IMR-90 (cell line): ENCODE measurements around the gene CEBPB.

DNA sequence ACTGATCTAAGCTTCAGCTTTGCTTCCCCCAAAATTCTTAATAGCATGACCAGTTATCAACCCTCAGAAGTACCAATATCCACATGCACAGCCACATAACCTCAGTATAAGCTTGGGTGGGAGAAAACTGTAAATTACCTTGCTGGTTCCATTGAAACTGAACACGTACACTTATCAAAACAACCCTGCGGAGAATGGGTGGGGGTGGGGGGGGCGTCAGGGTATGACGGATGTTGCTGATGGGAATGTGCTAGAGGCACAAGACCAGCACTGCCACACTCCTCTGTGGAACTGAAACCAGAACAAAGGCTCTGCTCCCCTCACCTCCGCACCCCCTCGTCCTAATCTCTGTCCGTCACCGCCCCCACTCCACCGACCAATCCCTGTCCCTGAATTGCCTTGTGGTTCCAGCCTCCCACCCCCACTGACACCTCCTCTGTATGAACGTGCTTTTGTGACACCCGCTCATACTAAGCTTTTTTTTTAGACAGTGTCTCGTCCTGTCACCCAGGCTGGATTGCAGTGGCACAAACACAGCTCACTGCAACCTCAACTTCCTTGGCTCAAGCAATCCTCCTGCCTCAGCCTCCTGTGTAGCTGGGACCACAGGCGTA, 45.2 kb downstream of the B4GALT5 start:
- RRBS: no CpG with 5 or more reads among the region's 13 CpGs
CAGE:
- cytosol, long polyA plus RNA: no peak
- long polyA plus RNA: no peak
- nucleus, long polyA plus RNA: no peak

GRCh38 chr20:49669010-49669405, 44.7 kb downstream of the B4GALT5 start:
CAGE:
- cytosol, long polyA plus RNA: no peak
- long polyA plus RNA: no peak
- nucleus, long polyA plus RNA: no peak

- RRBS: no CpG with 5 or more reads among the region's 10 CpGs
CAGE:
- cytosol, long polyA plus RNA: no peak
- long polyA plus RNA: no peak
- nucleus, long polyA plus RNA: no peak
These were observed 22.6 kb downstream of the B4GALT5 start for GRCh38 chr20:49690808-49691695.

DNA sequence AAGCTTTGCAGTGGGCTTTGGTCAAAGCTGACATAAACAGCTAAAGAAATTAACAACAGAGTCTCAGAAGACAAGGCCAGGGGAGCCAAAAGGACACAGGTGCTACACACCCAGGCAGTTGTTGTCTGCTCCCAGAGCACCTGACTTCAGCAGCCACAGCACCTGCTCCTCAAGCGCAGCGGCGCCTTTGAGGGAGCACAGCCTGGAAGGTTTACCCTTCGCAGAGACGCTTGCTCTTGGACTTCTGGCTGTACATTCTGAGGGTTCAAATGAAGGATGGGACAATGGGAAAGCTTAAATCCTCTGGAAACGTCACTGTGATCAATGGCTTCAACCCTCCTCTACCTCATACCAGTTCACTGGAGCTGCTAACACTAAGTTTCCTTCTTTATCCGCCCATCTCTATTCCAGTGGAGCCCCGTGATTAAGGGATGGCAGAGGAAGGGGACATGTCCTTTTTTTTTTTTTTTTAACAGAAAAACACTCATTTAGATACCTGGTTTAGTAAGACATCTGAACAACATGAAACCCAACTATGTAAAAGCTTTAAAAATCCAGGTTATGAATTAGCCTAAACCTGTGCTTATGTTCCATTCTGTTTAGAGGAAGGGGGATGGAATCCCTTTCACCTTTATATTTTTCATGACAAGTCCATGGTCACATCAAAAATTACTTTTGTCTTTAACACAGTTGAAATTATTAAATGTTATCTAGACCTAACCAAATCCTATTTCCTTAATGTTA, 16.4 kb downstream of the B4GALT5 start:
- RRBS: no CpG with 5 or more reads among the region's 8 CpGs
CAGE:
- cytosol, long polyA plus RNA: no peak
- long polyA plus RNA: no peak
- nucleus, long polyA plus RNA: no peak

DNA sequence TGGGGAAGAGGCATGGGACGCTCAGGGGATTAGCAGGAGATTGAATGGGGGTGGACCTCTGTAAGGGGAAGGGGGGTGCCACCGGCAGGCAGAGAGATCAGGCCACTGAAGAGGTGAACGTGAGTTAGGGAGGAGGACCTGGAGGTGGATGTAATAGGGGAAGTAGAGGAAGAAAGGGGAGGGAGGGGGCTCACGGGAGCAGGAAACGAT, 921 bp downstream of the B4GALT5 start:
- RRBS: no CpG with 5 or more reads among the region's 5 CpGs
CAGE:
- cytosol, long polyA plus RNA: no peak
- long polyA plus RNA: no peak
- nucleus, long polyA plus RNA: no peak

GRCh38 chr20:49713062-49713816, 439 bp downstream of the B4GALT5 start:
- RRBS: 2% methylated on average over 68 of the region's 80 CpGs
CAGE:
- cytosol, long polyA plus RNA: no peak
- long polyA plus RNA: no peak
- nucleus, long polyA plus RNA: no peak

GRCh38 chr20:49717504-49718161, 4.0 kb upstream of the B4GALT5 start:
- RRBS: no CpG with 5 or more reads among the region's 6 CpGs
CAGE:
- cytosol, long polyA plus RNA: no peak
- long polyA plus RNA: no peak
- nucleus, long polyA plus RNA: no peak

GRCh38 chr20:49886407-49887123, 28.8 kb downstream of the SPATA2 start:
- RRBS: no CpG with 5 or more reads among the region's 29 CpGs
CAGE:
- cytosol, long polyA plus RNA: no peak
- long polyA plus RNA: no peak
- nucleus, long polyA plus RNA: no peak

- RRBS: no CpG with 5 or more reads among the region's 12 CpGs
CAGE:
- cytosol, long polyA plus RNA: no peak
- long polyA plus RNA: no peak
- nucleus, long polyA plus RNA: no peak
These were observed 28.1 kb downstream of the SPATA2 start for GRCh38 chr20:49887124-49887681.

- RRBS: no CpG with 5 or more reads among the region's 17 CpGs
CAGE:
- cytosol, long polyA plus RNA: no peak
- long polyA plus RNA: no peak
- nucleus, long polyA plus RNA: no peak
These were observed 1.8 kb downstream of the SPATA2 start for GRCh38 chr20:49913302-49914162.

DNA sequence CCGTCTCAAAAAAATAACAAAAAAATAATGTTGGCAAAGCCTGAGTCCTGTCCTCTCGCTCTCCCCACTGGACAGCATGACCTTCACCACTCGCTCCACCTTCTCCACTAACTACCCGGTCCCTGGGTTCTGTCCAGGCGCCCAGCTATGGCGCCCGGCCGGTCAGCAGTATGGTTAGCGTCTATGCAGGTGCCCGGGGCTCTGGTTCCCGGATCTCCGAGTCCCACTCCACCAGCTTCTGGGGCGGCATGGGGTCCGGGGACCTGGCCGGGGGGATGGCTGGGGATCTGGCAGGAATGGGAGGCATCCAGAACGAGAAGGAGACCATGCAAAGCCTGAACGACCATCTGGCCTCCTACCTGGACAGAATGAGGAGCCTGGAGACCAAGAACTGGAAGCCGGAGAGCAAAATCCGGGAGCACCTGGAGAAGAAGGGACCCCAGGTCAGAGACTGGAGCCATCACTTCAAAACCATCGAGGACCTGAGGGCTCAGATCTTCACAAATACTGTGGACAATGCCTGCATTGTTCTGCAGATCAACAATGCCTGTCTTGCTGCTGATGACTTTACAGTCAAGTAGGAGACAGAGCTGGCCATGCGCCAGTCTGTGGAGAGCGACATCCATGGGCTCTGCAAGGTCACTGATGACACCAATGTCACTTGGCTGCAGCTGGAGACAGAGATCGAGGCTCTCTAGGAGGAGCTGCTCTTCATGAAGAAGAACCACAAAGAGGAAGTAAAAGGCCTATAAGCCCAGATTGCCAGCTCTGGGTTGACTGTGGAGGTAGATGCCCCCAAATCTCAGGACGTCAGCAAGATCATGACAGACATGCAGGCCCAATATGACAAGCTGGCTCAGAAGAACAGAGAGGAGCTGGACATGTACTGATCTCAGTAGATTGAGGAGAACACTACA, 20.7 kb downstream of the RNF114 start:
- RRBS: 100% methylated on average over 2 of the region's 24 CpGs
CAGE:
- cytosol, long polyA plus RNA: no peak
- long polyA plus RNA: no peak
- nucleus, long polyA plus RNA: no peak

DNA sequence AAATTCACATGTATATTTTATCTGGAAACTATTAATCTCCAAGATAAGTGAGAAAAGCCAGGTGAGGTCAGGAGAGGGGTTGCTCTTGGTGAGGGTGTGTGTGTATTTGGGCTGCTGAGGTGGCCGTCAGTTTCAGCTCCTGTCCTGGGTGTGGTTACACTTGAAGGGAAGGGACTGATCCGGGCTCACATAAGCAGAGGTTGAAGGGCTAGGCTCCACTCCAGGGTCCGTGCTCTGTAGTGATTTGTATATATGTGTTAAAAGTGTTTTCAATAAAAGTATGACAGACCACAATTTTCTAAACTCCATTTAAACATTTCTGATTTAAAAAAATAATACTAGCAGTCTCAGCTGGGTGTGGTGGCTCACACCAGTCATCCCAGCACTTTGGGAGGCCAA, 13.5 kb upstream of the SNAI1 start:
- RRBS: no CpG with 5 or more reads among the region's 3 CpGs
CAGE:
- cytosol, long polyA plus RNA: no peak
- long polyA plus RNA: no peak
- nucleus, long polyA plus RNA: no peak

GRCh38 chr20:50026871-50027184, 44.0 kb downstream of the SNAI1 start:
- RRBS: no CpG with 5 or more reads among the region's 2 CpGs
CAGE:
- cytosol, long polyA plus RNA: no peak
- long polyA plus RNA: no peak
- nucleus, long polyA plus RNA: no peak

DNA sequence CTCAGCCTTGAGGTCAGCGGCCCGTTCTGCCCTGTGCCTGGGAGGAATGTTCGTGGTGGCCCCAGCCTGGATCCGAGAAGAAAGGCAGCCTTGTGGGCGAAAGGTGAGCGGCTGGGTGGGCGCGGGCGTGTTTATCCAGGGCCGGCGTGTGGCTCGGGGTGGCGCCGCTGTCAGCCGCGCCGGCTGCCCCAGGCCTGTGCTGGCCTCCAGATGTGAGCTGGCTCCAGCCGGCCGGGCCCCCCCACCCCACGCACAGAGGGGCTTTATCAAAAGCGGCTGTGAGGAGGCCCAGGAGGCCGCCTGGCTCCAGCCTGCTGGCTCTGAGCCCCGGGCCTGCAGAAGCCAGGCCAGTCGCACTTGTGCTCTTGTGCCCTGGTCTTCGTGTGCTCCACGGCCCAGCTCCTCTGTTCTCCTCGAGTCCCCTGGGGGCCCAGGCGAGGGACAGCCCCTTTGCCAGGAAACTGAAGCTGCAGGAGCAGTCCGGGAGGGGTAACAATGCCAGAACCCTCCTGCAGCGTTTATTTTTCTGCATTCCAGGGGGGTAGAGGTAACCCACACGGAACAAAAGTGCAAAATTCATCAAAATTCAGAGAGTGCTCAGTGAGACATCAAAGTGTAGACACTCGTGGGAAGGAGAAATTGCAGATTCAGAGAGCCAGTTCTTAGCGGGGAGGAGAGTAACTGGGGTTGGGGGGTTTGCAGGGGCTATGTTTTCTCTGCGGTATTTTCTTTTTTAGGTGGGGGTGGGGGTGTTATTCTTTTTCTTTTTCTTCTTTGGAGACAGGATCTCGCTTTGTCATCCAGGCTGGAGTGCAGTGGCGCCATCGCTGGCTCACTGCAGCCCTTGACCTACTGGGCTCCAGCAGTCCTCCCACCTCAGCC, 57.8 kb downstream of the UBE2V1 start:
- RRBS: 10% methylated on average over 13 of the region's 37 CpGs
CAGE:
- cytosol, long polyA plus RNA: no peak
- long polyA plus RNA: no peak
- nucleus, long polyA plus RNA: no peak

DNA sequence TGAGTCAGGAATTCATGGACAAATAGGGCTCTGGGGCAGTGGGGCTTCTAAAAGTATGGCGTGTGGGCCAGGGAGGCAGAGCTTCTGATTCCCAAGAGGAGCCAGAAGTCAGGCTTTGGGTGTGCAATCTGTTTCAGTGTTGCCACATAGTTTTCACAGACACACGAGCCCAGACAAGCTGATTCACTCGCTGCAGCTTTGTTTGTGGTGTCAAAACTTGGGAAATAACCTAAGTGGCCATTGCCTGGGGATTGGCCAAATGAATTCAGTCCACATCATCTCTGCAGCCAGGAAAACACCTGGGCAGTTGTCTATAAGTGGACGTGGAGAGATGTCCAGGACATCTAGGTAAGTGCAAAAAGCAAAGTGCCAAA, 9.1 kb downstream of the PEDS1 start:
- RRBS: no CpG with 5 or more reads among the region's 4 CpGs
CAGE:
- cytosol, long polyA plus RNA: no peak
- long polyA plus RNA: no peak
- nucleus, long polyA plus RNA: no peak

DNA sequence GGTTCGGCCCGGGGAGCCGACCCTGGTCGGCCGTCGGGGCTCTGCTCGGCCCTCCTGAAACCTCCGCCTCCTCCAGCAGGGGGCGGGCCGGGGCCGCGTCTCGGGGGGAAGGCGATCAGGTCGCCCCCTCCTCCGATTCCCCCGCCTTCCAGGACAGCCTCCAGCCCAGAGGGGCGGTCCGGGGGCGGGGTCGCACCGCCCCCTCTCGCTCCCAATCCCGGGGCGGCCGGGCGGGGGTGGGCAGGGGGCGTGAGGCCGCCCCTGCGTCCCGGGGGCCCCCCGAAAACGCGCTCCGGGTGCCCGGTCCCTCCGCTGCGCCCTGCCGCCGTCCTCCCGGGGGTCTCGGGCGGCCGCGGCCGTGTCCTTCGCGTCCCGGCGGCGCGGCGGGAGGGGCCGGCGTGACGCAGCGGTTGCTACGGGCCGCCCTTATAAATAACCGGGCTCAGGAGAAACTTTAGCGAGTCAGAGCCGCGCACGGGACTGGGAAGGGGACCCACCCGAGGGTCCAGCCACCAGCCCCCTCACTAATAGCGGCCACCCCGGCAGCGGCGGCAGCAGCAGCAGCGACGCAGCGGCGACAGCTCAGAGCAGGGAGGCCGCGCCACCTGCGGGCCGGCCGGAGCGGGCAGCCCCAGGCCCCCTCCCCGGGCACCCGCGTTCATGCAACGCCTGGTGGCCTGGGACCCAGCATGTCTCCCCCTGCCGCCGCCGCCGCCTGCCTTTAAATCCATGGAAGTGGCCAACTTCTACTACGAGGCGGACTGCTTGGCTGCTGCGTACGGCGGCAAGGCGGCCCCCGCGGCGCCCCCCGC, at the start of gene CEBPB:
TSS of gene CEBPB (plus strand) at position 457 of the 812 bp plus-strand sequence.
- RRBS: 1% methylated on average over 50 of the region's 97 CpGs
CAGE:
- cytosol, long polyA plus RNA: start-site peak on the plus strand centred at position 458 of the sequence, 5 bp wide, 1,627 and 3,181 reads in 2 replicates
- long polyA plus RNA: no peak
- nucleus, long polyA plus RNA: start-site peak on the plus strand centred at position 458 of the sequence, 5 bp wide, 2,398 and 4,814 reads in 2 replicates

- RRBS: no CpG with 5 or more reads among the region's 20 CpGs
CAGE:
- cytosol, long polyA plus RNA: no peak
- long polyA plus RNA: no peak
- nucleus, long polyA plus RNA: no peak
These were observed 4.7 kb downstream of the CEBPB start for GRCh38 chr20:50195037-50196039.

DNA sequence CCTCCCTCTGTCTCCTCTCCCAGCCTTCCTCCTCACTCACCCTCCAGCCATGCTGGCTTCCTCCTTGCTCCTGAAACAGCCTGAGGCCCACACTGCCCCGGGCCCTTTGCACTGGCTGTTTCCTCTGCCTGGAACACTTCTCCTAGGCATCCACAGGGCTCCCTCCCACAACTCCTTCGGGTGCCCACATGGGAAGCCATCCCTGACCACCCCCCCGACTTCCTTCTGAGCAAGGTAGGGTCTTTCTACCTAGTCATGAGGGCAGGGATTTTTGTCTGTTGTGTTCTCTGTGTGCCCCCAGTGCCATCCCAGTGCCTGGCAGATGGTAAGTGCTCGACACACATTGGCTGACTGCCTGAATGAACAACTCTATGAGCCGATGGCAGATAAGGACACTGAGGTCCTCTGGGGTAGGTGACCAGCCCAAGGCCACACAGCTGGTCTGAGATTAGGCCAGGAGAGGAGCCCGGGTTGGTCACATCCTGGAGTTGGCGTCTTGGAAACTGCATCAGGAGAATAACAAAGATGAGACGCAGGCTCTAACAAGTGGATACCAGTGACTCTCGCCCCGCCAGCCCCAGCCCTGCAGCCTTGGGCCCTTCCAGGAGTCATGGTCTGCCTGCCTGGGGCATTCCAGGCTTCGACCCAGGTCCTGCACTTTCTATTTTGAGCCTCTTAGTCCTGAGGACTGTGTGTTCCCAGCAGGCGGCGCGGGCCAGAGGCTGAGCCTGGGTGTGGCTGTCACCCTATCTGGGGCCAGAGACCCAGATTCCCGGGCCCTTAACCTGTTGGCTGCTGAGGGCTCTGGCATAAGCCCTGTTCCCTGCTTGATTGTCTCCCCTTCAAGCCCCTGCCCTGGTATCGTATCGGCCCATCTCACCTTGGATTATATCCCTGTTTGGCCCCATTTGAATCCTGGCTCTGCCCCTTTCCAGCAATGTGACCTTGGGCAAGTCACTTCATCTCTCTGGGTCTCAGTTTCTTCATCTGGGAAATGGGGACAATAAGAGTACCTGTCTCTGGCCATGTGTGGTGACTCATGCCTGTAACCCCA, 88.1 kb downstream of the CEBPB start:
- RRBS: no CpG with 5 or more reads among the region's 17 CpGs
CAGE:
- cytosol, long polyA plus RNA: no peak
- long polyA plus RNA: no peak
- nucleus, long polyA plus RNA: no peak

DNA sequence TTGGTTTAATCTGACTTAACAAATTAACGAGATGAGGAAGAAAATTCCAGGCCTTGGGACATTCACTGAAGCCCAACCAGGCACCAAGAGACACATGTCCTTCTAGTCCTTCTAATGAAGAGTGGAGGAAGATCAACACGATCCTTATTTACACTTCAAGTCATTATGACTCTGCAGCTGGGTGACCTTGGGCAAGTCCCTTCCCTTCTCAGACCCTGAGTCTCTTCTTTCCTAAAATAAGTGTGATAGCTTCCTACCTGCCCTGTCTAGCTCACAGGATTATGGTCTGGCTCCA, 117.6 kb downstream of the CEBPB start:
- RRBS: no CpG with 5 or more reads among the region's 2 CpGs
CAGE:
- cytosol, long polyA plus RNA: no peak
- long polyA plus RNA: no peak
- nucleus, long polyA plus RNA: no peak

GRCh38 chr20:50308551-50309788, 118.3 kb downstream of the CEBPB start:
- RRBS: 3% methylated on average over 9 of the region's 31 CpGs
CAGE:
- cytosol, long polyA plus RNA: no peak
- long polyA plus RNA: no peak
- nucleus, long polyA plus RNA: no peak